NT2/D1 (cell line): ENCODE results near the genes APBB2, TMEM33 and GNPDA2.

DNA sequence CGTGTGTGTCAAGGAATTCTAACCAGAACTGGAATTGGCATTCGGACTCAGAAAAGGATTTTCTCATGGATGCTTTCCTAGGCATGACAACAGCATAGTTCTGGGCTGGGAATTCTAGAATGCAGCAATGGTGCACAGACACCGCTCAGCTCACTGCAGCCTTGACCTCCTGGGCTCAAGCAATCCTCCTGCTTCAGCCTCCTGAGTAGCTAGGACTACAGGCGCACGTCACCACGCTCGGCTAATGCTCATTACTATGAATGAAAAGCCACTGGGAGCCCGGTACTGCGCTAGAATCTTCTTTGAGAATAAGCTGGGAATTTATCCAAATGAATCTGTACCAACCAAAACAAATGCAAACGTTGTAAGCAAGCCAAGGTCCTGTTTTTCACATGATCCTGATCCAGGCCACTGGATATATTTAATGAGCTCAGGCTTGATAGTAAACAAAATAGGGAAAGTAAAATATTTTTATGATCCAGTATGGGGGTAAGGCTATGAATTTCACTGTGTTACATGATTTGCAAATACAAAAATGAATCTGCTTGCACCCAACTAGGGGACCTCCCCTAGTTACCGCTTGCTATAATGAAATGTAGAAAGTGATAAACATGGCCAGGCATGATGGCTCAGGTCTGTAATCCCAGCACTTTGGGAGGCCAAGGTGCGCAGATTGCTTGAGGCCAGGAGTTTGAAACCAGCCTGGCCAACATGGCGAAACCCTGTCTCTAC lies 105.0 kb downstream of the RBM47 start:
- RRBS, 2 experiments, result no CpG with 5 or more reads among the region's 13 CpGs

DNA sequence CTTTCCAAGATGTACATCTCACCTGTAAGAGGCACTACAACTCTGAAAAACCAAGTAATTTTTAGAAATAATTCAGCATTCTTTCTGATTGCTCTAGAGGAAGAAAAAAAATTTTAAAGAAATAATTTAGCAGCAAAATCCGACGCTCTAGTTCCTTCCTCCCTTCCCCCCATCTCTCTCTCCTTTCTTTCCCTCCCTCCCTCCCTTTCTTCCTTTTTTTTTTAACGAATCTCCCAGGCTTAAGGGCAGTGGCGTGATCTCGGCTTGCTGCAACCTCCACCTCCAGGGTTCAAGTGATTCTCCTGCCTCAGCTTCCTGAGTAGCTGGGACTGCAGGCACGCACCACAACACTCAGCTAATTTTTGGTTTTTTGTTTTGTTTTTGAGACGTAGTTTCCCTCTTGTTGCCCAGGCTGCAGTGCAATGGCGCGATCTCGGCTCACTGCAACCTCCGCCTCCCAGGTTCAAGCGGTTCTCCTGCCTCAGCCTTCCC lies 75.0 kb downstream of the RBM47 start:
- RRBS, 2 experiments, result no CpG with 5 or more reads among the region's 12 CpGs

DNA sequence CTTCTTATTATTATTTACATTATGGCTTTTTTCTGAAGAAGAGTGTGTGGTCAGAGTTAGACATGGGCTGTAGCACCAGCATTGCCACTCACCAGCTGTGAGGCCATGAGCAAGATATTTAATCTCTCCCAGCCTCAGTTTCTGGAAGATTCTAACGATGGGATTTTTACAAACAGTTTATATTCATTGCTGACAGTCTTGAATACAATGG lies 1.3 kb upstream of the RBM47 start:
- RRBS, 2 experiments, result no CpG with 5 or more reads among the region's 1 CpG

DNA sequence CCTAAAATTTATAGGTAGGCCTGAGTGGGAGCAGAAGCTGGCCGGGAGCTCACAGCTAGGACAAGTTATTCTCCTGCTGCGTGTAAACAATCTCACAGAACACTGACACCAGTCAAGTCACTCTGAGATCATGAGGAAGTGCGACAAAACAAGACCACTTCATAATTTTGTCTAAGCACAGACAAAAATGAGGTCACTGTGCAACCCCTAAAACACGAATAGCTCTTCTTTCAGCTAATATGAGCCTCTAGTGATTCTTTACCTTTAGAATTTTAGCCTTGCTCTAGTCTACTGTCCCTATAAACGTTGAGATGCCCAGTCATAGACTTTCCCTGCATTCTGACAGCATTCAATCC lies 15.2 kb upstream of the NSUN7 start:
- RRBS, 2 experiments, result no CpG with 5 or more reads among the region's 5 CpGs

GRCh38 chr4:40750849-40751368 lies 1.2 kb downstream of the NSUN7 start:
- RRBS, 2 experiments, result no CpG with 5 or more reads among the region's 13 CpGs

DNA sequence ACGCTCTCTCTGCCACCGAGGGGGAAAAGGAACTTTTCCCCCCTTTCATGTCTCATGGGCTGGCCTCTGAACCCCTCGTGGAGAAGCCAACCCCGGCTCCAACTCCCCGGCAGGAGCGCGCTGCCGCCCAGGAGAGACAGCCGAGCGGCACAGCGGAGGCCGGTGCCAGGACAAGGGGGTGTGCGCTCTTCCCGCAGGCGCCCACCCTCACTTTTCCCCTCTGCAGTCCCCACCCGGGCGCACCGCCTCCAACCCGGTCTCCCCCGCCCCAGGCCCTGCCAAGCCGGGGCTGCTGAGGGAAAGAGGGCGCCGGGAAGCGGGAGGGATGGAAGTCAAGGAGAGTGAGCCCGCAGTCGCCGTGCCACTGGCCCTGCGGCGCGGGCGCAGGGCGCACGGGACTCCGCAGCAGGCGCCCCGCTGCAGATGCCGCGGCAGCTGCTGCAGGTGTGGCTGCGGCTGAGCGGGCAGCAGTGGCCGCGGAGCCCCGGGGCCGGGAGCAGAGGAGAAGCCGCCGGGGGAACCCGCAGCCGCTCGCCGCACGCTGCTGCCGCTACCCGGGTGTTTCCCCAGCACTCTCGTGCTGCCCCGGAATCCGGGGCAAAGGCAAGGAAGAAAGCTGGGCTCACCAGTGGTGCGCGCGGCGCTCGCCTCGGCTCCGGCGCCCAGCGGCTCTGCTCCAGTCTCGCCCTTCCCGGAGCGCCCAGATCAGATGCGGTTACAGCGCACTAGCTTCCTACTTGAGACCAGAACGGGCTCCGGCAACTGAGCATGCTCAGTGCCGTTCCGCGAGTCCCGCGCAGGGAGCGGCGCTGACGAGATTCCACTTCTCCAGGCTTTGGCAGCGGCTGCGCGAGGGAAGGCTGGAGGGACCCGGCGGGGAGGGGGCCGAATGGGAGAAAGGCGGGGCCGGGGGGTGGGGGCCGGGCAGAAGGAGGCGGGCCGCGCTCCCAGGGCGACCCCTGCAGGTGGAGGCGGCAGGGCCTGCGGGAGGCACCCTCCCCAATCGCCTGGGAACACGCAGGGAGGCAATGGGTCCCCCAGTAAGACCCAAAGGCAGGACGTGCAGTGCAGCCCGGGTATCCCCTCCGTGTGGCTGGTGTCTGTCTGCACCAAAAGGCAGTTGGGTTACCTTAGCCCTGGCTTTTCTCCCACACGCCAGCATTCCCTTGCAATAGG lies at the start of gene APBB2:
Gene APBB2, minus strand, starts transcription at position 764 of the 1,176 bp plus-strand sequence.
- RRBS, 2 experiments, result under 1 to 2% methylated on average over 33 to 43 of the region's 101 CpGs

GRCh38 chr4:41257084-41258027 lies 628 bp downstream of the UCHL1 start:
- RRBS, 2 experiments, result 1% methylated on average over 11 of the region's 92 CpGs

DNA sequence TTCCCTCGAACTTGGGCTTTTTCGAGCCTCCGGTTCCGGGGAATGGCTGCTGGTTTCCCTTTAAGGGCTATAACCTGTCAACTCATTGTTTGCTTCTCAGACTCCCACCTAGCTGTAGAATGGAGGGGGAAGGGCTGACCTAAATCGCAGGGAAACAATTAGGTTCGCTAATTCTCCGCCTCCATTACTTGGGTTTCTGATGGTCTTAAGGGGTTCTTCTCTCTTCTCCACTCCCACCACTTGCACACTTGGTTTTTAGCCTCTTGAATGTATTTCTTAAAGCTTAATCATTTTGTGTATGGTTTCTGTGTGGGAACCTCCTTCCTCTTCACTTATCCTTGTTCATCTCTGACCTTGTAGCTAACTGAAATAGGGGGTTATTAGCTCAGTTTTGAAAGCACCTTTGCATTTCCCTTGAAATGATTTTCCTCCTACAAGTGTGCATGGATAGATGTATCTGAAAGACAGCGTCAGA lies 1.3 kb downstream of the UCHL1 start:
- RRBS, 2 experiments, result no CpG with 5 or more reads among the region's 8 CpGs

- RRBS, 2 experiments, result no CpG with 5 or more reads among the region's 8 CpGs
These were observed 11.3 kb downstream of the UCHL1 start for GRCh38 chr4:41267773-41268673.

DNA sequence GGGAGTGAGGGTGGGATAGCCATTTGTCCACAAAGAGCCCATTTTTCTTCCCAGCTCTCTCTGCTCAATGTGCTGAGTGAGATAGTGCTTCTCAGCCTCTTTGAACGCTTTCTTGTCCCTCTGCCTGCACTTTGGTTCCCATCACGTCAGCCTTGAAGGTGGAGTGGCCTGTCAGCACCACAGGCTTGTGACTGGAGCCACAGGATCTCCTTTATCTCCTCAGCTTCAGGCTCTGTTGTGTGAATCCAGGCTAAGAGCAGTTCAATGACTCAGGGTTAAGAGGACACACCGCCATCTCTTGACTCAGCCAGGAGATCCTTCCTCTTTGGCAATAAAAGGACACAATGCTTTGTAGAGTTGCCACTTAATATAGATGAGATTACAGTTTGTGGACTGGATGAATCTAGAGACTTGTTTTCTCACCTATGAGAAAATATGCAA lies 62.0 kb downstream of the UCHL1 start:
- RRBS, 2 experiments, result no CpG with 5 or more reads among the region's 3 CpGs

- RRBS, 2 experiments, result no CpG with 5 or more reads among the region's 4 CpGs
These were observed 105.1 kb downstream of the UCHL1 start for GRCh38 chr4:41361878-41362162.

- RRBS, 2 experiments, result no CpG with 5 or more reads among the region's 8 CpGs
These were observed 113.0 kb downstream of the UCHL1 start for GRCh38 chr4:41369570-41370315.

DNA sequence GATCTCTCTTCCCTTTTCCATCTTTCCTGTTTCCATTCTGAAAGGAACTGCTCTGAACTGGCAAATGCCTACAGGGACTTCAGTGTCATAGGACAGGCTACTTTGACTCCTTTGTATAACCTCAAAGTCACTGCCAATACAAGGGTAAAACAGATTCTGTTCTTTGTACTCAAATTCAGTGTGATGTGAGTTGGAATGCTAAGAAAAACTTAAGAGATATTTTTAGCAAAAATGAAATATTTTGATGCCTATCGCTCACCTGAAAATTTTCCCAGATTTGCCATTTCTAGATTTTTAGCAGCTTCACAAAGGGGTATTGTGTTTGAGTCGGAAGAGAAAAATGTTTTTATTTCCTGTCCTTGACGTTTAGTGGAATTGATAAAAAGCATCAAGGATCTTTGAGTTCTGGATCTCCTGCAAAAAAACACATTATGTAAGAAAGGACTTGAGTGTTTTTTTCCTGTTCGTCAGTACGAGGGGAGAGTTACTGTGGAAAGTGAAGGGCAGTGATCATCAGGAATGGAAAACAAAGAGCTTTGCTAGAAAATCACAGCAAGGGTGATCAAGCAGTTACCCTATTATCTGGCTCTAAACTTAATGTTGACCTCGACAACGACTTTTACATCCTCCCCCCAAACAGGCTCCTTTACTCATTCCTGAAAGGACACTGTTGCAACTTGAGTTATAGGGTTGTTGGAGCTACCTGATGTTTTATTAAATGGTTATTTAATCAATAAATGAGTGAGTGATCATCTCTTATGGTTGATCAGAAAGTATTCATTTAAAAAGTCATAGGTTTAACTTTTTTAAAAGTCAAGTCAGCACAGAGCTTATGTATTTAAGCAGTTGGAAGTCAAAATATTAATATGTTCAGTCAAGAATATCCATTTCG lies 7.2 kb downstream of the LIMCH1 start:
- RRBS, 2 experiments, result no CpG with 5 or more reads among the region's 8 CpGs

DNA sequence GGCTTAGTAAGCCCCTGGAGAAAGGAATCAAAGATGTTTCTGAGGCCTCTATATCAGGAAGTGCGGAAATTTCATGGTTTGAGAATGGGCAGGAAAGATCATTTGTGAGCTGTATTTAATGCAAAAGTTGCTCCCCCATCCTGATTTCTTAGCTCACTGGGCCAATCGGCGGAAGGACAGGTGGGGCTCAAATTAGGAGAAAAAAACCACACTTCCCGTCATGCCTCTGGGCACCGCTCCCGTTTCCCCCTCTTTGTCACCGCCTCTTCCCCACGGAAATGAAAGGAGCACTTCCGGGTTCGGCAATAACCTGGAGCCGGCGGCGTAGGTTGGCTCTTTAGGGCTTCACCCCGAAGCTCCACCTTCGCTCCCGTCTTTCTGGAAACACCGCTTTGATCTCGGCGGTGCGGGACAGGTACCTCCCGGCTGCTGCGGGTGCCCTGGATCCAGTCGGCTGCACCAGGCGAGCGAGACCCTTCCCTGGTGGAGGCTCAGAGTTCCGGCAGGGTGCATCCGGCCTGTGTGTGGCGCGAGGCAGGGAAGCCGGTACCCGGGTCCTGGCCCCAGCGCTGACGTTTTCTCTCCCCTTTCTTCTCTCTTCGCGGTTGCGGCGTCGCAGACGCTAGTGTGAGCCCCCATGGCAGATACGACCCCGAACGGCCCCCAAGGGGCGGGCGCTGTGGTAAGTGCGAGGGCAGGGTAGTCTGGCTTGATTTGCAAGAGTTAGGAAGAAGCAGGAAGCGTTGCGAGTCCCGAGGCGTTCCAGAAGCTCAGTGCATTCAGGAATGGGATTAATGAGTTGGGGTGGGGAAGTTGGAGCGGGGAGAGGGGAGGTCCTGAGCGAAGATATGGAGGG lies at the start of gene TMEM33:
Gene TMEM33, plus strand, starts transcription at position 582 of the 856 bp plus-strand sequence.
- RRBS, 2 experiments, result under 1% methylated on average over 5 to 12 of the region's 51 CpGs

DNA sequence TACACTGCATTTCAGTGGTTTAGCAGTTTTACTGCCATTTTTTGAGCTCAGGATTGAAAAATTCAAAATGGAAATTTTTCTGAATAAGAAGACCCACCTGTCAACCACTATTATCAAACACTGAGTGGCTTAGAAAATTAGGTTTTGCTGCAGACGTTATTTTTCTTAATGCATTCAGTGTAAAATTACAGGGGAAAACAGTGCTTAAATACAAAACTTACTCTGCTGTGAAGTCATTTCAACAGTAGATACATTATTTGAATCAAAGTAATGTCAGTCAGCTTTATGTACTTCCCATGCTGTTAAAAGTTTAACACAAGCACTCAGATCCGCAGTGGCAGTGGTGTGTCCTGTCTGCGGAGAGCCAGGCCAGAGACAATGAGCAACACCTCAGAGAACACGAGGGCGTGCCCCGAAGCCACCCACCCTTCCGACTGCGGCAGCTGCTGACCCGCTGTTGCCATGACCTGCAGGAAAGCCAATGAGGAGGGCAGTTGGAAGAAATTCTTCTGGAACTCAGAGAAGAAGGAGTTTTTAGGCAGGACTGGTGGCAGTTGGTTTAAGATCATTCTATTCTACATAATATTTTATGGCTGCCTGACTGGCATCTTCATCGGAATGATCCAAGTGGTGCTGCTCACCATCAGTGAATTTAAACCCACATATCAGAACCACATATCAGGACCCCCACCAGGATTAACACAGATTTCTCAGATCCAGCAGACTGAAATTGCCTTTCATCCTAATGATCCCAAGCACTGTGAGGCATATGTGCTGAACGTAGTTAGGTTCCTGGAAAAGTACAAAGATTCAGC lies 38.6 kb downstream of the SLC30A9 start:
- RRBS, 2 experiments, result no CpG with 5 or more reads among the region's 11 CpGs

DNA sequence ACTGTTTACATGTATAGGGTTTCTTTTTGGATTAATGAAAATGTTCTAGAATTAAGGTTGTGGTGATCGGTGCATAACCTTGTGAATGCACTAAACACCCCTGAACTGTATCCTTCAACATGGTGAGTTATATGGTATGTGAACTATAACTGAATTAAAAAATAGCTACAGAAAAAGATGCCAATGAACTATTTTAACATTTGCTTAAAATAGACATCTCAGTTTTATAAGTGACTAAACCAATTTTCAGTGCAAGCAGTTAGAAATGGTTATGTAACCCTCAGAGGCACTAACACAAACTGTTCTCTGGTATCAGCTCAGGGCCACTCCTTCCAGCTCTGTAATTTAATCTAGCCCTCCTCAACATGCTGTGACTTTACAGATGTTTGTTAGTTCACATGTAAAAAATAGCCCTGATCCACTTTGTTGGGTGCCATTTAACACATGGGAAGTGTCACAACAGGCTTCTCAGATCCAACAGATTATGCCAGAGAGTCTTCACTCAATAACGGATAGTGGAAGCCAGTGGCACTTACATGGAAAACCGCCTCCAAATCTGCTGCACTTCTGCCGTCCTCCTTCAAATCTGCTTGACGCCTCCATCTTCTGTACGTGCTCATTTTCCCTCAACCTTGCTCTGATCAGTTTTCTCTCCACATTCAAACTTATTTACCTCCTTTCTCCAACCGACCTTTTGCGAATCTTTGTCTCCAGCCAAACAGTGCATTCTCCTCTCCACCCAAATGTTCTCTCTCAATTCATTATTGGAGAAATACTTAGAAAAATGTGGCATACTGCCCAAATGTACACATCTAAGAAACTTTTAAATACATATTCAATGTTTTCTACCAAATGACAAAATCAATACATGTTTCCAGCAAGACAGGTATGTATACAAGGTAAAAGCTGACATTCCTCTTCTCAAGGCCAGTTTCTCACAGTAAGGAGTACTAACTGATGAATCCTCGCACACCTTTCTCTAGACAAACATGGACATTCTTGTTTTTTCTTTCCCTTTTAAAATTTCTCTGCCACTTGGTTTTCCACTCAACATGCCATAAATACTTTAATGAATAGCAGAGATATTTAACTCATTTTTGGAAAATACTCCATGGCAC lies 51.5 kb downstream of the ATP8A1 start:
- RRBS, 2 experiments, result no CpG with 5 or more reads among the region's 9 CpGs

DNA sequence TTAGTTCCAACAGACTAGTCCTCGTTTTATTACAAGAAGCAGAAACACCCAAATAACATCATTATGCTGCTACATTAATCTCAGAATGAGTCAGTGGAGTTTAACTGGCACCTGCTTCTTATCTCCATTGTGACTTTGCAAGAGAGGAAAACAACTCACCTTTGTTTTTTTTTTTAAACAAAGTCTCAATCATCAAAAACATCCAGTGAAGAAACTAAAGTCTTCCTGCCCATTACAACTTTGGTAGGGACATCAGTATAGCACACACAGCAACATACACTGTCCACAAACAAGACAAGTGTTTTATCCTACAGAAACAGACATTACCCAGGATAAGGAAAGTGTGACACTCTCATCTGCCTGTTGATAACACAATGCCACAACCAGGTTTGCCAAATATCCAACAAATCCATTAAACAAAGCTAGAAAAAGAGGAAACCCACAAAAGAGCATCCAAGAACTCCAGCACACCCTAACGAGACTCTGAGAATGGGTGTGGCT lies 15.0 kb downstream of the ATP8A1 start:
- RRBS, 2 experiments, result no CpG with 5 or more reads among the region's 2 CpGs

- RRBS, 2 experiments, result no CpG with 5 or more reads among the region's 2 CpGs
These were observed 197.2 kb downstream of the GRXCR1 start for GRCh38 chr4:43089749-43090124.

DNA sequence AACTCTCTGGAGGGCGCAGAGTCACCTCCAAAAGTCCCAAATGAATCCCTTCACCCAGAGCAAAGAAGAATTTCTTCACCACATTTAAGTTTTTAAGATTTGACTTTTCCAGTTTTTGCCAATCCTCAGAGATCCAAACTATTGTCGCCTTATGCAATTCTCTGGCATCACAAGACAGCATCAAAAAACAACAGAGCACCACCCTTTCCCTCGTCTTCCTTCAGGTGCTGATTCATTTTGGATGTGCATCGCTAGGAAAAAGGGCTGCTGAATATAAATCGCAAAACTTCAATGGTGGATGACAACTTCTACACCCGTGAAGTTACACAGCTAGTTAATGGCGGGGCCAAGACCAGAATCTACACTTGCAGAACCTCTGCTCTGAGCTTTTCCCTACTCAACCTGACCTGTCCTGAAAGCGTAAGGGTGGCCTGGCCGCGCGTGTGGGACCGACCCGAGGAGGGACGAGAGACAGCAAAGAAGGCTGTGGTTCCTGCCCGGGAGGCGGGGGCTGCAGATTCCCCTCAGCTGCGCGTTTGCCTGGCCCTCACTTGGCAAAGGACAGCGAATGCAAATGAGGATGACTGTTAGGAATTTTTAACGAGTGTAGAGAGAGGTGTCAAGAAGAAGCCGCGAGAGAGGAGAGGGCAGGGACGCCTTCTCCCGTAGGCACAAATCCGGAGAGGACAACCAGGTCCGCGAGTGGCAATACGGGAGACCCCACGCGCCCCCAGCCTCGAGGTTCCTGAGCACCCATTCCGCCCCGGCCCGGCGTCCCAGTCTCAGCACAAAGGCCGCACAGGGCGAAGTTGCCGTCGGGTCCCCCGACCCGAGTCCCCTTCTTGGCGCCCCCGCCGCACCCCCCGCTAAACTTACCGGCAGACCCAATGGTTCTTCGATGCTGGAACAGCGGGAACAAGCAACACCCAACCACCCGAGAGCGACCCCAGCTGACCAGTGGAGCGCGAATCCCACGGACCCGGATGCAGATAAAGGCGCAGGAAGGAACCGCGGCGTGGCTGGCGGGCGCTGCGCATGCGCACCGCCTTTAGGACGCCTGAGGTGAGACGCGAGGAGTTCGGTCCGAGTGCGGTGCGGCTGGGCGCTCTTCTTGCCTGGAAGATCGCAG lies at the start of gene GNPDA2:
Gene GNPDA2, minus strand, starts transcription at position 959 of the 1,129 bp plus-strand sequence.
- RRBS, 2 experiments, result 2% methylated on average over 17 to 21 of the region's 72 CpGs